A673 (cell line): ENCODE measurements around a stretch of chr20.

DNA sequence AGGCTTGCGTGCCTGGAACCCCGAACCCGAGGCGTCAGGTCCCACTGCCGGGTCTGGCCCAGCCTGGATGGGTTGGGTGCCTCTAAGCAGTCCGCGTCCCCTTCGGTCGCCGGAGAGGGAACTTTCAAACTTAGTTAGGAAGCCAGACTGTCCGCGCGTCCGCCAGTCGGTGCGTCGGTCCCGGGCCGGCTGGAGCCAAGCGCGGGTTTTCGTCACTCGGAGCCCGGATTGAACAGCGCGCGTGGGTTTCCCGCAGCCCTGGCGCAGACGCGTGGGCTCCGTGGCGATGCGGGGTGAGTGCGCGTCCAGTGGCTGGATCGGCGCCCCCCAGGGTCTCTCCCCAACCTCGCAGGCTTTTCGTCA lies 1.2 kb downstream of the TOX2 start:
- PRO-cap, result bidirectional peak, plus-strand start at position 165 of the sequence, minus-strand start at position 55 of the sequence

DNA sequence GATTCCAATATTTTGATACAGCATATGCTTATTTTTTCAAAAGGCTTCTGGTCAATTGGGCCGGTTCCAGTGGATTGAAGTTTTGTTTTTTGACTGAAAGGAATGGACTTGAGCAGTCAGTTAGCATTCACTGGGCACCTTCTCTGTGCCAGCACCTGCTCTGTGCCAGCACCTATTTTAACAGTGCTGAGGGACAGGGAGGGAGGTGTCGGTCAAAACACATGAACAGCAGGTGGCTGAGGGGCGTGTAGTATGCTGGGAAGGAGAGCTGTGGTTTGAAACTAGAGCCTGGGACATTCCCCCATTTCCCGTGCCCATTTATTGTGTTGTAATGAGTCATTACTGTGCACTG lies 86.9 kb downstream of the TOX2 start:
- PRO-cap, result no peak

- PRO-cap, result bidirectional peak, plus-strand start at chr20:44018504, minus-strand start at chr20:44018441
Measured at GRCh38 chr20:44018122-44018999, 103.7 kb downstream of the TOX2 start.

DNA sequence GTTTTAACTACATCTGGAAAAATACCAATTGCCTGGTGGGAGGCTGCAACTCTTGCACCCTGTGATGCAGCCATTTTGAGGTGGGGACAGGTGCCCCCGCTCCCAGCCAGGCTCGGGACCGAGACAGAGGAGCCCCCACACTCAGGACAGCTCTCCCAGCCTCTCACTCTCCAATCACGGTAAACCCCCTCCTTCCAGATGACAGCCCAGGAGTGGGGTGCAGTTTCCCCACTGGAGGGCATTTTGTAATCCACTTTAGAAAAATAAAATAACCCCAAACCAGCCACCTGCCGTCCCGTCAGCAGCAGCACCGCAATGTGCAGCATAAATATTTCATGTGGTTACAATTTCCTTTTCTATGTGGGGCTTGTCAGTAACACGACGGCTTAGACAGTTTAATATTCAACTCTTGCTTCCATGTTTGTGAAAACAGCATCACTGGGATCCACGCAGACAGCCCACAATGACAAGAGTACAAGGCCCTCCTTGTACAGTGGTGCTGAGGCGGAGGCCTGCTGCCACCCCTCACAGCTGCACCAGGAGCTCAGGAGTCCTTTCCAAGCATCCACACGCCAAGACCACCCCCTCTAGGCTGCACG lies 116.8 kb downstream of the JPH2 start:
- PRO-cap, result no peak

DNA sequence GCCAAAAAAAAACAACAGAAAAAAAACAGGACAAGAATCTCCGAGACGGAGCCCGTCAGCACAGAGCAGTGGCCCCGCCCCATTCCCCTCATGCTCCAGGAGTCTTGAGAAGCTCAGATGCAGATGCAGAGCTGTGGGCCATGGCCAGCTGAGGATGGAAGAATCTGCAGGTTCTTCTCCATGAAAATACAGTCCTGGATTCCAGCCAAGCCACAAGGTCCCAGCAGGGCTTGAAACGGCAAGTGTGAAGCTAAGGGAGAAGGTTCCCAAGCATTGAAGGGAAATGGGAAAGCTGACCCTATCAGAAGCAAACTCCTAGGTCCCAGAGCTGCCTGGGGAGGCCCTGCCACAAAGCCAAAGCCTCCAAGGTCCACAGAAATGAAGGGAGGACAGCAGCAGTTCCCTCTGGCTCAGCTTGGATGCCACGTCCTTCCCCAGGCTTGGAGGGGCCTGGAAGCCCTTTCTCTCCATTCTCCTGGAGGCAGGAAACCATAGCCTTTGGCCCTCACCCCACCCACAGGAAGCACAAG lies 75.1 kb downstream of the JPH2 start:
- PRO-cap, result no peak

DNA sequence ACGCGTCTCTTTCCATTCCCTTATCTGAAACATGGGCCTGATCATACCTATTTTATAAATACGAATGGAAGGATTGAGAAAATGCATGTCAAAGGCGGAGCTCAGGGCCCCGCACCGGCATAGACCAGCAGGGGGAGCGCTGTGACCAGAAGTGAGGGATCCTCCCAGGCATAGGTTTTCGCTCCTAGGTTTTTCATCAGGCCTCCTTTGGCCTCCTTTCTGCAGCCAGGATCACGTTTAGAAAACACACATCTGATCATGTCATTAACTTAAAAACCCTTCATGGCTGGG lies 70.3 kb downstream of the JPH2 start:
- PRO-cap, result no peak

DNA sequence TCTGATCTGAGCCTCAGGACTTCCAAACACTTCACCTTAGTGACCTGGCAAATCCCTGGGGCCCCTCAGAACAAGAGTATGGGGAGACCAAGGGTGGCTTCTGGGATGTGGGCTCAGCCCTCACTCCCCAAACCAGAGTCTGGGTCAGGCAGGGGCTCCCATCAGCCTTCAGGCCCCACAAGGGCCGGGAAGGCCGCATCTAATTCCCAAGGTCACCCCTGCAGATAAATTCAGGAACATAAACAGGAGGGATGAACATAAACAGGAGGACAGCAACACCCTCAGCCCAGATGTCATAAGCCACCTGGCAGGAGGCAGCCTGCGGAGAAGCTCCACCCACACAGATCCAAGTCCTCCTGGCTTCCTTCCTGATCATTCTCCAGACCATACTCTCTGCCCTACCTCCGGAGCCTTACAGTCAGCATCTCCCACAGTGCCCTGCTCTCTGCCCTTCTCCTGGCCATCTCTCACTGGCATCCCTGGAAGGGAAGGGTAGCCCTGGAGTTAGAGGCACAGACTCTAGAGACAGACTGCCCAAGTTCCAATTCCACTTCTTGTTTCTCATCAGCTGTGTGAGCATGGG lies 37.6 kb downstream of the HNF4A start:
- PRO-cap, result no peak

GRCh38 chr20:44393767-44394332 lies 38.4 kb downstream of the HNF4A start:
- PRO-cap, result no peak

GRCh38 chr20:44400674-44401450 lies 45.4 kb downstream of the HNF4A start:
- PRO-cap, result no peak

DNA sequence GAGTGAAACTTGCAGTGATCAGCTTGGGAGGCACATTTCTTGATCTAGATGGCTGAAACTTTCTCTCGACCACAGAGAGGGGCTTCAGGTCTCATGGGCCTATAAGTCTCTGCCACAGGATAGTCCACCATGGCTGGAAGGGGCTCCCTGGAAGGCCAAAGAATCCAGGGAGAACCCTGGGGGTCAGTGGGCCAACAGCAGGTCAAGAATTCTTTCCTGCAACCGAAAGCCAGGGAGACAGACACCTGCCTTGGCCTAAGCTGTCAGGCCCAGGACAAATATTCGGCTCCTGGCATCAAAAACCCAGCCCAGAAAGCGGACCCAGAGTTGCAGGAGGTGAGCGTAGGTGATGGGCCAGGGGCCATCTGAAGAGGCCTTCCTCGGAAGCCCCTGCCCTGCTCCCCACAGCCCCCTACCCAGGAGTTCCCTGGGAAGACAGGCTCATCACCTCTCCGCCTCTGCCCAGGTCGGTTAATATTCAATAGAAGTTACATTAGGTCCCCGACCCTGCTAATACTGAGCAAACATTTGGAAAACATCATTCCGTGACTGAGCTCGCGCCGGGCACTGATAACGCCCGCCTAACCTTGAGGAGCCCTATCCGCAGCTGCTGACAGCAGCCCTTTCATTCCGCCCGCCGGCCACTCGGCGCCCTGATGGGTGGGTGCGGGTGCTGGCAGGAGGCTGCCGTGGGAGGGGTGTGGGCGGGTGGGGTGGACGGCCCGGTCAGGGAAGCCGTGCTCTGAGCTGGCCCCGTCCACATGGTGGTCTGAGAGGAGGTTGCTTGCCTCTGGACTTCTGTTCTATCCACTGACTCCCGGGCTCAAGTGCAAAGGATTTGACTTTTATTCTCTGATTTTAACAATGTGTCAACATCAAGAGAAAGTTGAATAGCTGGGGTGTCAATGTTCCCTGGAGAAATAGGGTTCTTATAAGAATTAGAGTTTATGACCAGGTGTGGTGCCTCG lies 55.6 kb downstream of the HNF4A start:
- PRO-cap, result no peak

- PRO-cap, result no peak
Measured at GRCh38 chr20:44424180-44424819, 51.4 kb upstream of the TTPAL start.

DNA sequence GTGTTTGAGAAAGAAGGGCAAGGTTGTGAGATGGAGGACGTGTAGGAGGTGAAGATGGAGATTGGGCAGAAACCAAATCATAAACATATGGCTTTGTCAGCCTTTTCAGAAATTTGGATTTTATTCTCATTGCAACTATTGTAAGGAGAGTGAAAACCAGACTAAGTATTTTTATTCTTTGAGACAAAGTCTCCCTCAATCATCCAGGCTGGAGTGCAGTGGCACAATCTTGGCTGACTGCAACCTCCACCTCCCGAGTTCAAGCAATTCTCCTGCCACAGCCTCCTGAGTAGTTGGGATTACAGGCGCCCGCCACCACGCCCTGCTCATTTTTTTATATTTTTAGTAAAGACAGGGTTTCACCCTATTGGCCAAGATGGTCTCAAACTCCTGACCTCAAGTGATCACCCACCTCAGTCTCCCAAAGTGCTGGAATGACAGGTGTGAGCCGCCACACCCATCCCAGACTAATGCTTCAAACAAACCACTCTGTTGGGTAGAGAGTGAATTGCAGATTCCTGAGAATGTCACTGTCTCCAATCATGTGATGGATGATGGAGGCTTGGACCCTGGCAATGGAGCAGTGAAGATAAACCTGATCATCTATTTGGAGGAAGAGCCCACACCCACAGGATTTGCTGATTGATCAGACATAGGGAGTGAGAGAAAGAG lies 50.7 kb upstream of the TTPAL start:
- PRO-cap, result no peak

DNA sequence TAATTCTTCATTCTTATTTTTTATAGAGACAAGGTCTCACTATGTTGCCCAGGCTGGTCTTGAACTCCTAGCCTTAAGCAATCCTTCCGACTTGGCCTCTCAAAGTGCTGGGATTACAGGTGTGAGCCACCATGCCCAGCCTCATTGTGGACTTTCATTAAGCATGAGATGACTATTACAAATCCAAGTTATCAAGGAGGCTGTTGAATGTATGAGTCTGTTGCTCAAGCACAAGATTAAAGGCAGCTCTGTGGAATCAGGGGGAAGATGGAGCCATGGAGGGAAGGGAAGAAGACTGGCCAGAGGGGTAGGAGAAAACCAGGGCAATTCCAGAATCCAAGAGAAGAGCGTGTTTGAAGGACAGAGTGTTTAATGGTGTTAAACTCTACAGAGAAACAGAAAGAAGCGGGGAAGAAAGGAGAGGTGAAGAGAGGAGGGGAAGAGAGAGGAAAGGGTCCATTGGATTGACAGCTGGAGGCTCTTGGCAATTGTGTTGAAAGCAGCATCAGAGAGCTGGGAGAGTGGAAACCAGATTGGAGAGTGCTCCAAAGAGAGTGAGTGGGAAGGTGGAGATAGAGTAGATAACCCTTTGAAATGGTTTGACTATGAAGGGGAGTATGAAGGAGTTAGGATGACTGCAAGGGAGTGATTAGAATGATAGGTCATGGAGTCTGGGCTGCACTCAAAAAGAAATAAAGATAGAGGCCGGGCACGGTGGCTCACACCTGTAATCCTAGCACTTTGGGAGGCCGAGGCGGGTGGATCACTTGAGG lies 49.7 kb upstream of the TTPAL start:
- PRO-cap, result no peak

DNA sequence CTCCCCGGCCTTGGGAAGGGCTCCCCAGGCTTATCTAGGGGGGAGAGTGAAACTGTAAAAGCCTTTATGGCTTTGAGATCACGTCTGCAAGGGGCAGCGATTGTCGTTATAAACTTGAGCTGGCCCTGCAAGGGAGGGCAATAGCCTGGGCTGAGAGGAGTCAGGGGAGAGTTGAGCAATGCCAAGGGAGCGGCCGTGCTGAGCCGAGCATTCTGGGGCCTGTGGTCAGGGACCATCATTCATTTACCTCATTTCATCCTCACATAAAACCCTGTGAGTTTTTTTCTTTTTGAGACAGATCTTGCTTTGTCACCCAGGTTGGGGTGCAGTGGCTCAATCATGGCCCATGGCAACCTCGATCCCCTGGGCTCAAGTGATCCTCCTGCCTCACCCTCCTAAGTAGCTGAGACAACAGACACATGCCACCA lies 32.9 kb upstream of the TTPAL start:
- PRO-cap, result no peak

- PRO-cap, result no peak
Measured at GRCh38 chr20:44445349-44446613, 29.9 kb upstream of the TTPAL start.

DNA sequence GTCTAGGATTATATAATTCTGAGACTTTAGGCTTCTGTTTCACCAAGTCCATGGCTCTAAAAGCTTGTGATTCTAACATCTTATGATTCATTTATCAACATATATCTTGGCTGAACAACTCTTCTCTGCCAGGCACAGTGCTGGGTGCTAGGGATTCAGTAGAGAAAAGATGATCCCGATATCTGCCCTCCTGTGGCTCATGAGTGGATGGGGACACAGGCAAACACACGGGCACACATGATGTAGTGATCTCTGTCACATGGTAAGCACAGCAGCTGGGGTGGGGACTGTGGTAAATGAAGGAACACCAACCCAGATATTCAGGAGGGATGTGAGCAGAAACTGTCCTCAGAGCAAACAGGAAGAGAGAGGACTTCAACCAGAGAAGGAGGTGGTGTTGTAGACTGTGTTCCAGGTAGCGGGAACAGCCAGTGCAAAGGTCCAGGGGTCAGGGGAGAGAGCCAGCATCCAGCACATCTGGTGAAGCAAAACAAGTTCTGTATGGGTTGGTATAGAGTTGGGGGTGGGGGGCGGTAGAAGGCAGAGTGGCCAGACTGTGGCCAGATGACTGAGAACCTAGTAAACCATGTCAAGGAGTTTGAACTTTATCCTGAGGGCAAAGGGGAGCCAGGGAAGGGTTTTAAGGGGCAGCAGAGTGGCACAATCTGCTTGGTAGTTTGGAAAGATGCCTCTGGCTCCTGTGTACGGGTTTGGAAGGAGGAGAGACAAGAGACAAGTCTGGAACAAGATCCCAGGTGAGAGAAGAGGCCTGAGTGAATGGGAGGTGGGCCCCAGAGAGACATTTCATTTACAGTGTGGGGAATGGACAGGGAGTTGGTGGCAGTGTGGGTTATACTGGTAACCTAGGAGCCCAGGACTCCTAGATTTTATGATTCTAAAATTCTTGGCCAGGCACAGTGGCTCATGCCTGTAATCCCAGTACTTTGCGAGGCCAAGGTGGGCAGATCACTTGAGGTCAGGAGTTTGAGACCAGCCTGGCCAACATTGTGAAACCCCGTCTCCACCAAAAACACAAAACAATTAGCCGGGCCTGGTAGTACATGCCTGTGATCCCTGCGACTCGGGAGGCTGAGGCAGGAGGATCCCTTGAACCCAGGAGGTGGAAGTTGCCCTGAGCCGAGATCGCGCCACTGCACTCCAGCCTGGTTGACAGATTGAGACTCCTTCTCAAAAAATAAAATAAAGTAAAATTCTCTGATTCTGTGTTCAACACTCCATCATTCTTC lies 27.7 kb upstream of the TTPAL start:
- PRO-cap, result no peak

DNA sequence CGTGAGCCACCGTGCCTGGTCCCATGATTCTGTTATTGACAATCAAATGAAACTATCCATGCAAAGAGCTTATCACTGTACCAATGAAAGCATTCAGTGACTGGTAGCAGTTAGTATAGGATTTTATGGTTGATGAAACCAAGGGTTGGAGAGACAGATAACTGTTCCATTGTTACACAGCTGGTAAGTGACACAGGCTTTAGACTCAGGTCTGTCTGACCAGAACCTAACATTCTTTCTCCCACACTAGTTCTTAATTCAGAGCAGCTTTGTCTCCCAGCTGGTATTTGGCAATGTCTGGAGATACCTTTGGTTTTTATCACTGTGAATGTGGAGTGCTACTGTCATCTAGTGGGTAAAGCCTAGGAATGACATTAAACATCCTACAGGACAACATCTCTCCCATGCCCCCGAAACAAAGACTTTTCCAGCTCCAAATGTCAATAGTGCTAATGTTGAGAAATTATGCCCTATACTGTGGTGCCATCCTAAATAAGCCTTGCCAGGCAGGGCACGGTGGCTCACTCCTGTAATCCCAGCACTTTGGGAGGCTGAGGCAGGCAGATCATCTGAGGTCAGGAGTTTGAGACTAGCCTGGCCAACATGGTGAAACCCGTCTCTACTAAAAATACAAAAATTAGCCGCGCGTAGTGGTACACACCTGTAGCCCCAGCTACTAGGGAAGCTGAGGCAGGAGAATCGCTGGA lies 4.2 kb upstream of the TTPAL start:
- PRO-cap, result no peak

GRCh38 chr20:44481499-44482069 lies 5.9 kb downstream of the TTPAL start:
- PRO-cap, result no peak

DNA sequence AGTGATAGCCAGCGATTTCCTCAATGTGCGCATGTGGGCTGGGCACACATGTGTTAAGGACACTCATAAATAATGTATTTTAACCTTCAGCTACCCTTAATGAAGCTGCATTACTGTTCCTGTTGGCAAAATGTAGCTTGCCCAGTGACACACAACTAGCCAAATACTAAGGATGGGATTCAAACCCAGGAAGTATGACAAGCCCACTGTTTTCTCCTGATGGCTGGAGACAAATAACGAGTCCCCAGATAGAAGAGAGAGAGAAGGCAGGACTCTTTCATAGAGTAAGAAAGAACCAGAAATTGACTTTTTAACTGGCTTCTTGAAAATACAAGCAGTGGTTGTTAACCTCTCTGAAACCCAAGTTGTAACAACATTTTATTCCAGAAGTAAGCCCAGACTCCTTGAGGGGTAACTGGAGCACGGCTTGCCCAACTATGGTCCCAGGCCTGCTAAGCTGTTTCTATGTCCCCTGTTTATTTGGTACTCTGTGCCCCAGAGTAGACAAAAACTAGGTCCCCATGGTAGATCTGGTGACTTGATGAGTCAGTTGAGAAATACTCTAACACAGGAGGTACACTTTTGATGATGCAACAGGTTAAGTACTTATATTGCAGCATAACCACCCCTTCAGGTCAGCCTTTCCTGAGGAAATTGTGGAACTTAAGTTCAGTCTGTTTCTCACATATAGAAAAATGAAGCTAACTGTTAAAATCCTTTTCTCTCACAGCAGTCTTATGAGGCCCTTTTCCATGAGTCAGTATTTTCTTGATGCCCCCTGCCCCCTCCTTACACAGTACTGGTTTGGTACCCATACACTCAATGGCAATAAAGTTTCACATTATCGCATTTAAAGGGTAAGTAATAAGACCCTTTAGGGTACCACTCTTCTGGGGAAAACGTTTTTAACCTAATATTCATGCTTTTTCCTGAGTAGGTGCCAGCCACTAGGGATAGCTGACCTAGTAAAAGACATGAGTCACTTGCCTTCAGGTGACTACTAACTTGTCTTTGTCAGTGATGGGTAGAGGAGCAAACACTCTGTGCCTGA lies 19.5 kb downstream of the TTPAL start:
- PRO-cap, result no peak

DNA sequence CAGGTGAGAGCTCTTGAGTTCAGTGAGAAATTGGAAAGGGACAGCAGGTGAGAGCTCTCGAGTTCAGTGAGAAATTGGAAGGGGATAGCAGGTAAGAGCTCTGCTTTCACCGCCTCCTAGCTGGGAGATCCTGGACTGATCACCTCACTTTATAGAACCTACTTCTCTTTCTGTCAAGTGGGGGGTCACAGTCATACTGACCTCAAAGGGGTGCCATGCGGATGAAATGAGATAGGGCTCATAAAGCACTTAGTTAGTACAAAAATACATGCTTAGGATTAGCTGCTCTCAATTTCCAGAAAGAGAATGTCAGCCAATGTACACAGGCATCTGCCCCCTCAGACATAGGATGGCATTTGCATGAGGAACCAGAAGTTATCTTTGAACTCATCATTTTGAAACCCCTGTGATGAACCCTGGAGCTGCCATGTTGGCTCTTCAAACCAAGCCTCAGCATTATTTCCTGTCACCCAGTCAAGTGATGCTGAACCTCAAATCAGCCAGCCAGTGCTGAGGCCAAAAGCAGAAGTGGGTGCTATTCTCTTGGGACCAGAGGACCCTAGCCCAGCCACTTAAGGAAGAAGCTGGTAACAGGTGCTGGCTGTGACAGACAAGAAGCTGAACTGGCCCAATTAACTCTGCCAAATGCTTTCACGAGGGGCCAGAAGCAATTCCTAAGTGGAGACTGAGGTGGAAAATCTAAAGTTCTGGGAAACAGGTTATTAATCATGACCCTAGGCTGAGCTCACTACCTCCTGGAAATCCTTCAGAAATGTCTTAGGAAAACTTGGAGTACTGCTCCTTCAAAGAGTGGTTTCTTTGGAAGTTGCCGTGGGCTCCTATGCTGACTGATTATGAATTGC lies 3.8 kb downstream of the PKIG start:
- PRO-cap, result no peak